Foreskin fibroblast (primary cell): Measurements from ENCODE around the gene PROZ.

DNA sequence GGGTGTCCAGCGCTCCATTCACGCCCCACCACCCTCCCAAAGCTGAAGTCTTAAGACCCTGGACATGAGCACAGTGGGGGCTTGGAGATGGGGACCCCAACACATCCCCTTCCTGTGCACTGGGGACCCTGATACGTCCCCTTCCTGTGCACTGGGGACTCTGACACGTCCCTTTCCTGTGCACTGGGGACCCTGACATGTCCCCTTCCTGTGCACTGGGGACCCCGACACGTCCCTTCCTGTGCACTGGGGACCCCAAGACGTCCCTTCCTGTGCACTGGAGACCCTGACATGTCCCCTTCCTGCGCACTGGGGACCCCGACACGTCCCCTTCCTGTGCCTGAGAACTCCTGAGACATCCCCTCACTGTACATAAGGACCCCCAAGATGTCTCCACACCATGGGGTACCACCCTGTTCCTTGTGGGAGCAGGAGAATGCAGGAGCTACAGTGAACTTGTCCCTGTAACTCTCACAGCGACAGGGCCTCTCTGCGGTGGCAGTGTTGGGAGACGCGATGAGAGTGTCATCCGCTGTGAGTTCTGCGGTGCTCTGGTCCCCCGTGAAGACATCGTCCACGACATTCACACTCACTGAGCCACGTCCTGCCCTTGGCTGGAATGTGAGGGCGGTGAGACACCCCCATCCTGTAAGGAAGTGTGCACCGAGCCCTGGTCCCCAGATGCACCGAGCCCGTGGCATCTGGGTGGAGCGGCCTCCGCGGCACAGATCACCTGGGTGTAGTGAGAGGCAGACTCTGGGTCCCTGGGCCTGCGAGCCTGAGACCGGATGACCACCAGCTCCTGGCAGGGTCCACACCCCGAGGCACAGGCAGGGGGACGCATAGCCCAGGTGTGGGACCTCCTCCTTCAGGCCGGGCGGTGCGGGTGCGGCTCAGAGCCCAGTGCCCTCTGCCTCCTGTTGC lies 12.1 kb downstream of the MCF2L start:
- RRBS: 60% methylated on average over 1 of the region's 35 CpGs

DNA sequence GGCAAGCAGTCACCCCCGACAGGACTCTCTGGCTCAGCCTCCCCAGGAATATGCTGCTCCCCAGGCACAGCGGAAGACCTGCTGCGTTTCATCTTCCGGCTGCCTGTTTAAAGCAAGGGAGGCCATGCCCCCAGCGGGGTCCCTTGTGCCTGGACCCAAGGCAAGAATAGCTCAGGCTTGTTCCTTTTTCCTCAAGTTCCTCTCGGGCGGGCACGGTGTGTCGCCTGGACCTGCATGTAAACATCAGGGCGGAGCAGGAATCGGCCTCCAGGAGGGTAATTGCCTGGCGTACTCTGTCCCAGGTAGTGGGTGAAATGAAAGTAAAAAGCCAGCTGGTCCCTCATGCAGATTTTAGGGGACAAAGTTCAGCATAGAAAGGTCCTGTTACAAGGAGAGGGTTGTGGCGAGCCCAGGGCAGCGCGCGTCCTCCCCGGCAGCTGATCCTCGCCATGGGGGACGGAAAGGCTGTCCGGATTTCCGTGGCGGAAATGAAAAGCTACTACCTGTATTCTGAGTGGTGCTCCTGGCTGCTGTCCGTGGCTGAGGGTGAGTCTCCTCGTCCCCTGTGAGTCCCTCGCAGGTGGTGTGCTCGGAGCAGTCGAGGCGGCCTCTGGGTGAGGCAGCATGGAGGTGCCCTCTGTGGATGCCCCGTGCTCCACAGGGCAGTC lies 16.1 kb downstream of the MCF2L start:
- RRBS: no CpG with 5 or more reads among the region's 29 CpGs

DNA sequence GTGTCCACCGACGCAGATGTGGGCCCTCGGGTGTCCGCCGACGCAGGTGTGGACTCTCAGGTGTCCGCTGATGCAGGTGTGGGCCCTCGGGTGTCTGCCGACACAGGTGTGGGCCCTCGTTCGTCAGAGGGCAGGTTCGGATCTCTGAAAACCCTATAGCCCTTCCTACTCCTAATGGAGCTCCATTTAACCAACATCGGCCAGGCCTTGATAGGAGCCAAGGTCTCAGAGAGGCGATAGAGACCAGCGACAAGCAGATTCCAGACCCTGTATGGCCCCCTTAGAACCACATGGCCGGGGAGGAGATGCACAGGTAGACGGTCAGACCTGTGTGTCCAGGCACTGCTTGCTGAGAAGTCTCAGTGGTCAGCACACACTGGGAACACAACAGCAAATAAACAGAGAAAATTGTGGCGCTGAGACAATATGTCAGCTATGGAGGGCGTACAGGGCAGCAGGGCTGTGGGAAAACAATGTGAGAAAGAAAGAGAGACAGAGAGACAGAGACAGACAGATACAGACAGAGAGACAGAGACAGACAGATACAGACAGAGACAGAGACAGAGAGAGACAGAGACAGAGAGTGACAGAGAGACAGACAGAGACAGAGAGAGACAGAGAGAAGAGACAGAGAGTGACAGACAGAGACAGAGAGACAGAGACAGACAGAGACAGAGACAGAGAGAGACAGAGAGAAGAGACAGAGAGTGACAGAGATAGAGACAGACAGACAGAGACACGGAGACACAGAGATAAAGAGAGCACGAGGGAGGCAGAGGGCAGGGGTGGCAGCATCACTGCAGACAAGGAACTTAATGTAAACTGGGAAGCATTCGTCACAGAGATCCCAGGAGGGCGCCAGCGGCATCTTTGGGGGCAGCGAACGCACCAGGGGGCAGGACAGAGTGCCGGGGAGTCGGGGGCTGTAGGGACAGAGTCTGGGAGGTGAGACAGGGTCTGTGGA lies 61.8 kb downstream of the MCF2L start:
- RRBS: no CpG with 5 or more reads among the region's 28 CpGs

DNA sequence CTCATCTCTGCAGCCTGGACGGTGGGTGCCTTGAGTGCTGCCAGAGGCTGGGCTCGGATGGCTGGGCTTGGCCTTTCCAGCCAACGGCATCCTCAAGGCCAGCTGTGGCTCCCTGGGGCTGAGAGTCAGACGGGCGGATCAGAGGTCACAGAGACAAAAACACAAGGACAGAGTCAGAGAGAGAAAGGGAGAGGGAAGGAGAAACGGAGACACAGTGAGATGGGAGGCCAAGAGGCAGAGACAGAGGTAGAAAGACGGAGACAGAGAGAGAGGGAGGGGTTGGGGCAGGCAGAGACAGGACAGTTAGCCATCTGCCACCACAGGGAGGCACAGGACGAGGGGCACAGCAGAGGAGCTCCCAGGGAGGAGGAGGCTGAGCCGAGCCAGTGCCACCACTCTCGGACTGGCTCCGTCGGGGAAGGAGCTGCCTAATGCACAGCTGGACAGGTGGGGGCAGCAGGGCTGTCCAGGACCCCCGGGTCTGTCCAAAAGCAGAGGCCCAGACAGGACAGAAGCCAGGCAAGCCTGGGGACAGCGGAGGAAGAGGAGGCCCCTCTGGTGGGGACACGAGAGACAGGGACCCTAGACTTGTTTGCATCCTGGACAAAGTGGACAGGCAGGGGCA lies 512 bp downstream of the F10 start:
- RRBS: no CpG with 5 or more reads among the region's 15 CpGs

- RRBS: 35% methylated on average over 9 of the region's 39 CpGs
Observed at GRCh38 chr13:113153241-113153836, 5.1 kb upstream of the PROZ start.

DNA sequence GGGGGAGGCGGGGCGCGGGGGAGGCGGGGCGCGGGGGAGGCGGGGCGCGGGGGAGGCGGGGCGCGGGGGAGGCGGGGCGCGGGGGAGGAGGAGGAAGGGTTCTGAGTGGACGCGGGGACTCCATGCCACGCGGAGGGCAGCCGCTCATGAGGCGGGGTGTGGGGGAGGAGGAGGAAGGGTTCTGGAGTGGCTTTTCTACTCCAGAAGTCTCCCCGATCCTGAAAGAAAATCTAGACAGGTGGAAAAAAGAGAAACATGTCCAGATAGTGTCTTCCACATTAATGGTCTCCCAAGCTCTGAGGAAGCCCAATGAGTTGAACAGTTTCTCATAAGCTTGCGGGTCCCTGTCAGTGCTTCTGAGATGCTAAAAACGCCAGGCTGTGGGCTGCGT lies 4.1 kb upstream of the PROZ start:
- RRBS: no CpG with 5 or more reads among the region's 25 CpGs

DNA sequence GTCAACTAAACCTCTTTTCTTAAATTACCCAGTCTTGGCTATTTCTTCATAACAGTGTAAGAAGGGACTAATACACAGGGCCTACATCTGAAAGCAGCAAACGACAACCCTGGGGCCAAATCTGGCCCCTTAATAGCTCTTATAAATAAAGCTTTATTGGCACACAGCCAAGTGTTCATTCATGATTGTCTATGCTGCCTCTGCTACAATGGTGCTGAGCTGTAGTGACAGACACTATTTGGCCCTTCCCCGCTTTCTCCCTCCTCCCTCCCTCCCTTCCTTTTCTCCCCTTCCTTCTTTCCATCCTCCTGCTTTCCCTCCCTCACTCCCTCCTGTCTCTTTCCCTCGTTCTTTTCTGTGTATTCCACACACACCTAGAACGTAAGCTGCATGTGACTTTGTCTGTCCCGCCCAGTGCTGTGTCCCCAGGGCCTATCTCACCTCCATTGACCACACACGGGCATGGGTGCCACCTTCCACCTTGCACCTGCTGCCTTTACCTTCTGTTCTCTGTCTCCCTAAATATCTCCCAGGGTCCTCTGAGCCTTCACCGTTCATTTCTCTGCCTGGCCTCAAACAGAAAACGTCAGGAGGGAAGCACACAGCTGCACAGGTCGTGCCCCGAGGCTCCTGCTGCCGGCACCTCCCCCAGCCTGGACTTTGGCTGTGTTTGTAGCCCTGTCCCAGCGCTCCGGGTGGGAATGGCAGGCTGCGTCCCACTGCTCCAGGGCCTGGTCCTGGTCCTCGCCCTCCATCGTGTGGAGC lies at the start of gene PROZ:
PROZ (plus strand) TSS at position 689 of the 765 bp plus-strand sequence.
- RRBS: 28% methylated on average over 3 of the region's 16 CpGs

- RRBS: no CpG with 5 or more reads among the region's 12 CpGs
Observed at GRCh38 chr13:113188499-113189327, 19.8 kb downstream of the PCID2 start.

- RRBS: no CpG with 5 or more reads among the region's 10 CpGs
Observed at GRCh38 chr13:113229160-113229676, 19.8 kb downstream of the CUL4A start.

DNA sequence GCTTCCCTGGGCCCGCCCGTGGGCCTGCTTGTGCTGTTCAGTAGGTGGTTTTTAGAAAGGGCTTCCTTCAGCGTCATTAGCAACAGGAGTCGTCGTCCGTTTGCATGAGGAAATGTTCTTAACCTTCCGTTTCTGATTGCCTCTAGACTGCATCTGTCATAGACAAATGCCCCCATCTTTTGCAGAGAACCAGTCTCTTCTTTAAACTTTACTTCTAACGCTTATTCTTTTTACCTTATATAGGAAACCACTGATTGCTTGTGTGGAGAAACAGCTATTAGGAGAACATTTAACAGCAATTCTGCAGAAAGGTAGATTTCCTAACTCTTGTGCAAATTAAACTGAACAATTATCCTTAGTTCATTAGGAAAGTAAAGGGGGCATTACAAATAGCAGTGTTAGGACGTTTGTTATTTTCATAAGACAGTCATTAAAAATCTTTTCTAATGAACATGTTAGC lies 27.2 kb downstream of the CUL4A start:
- RRBS: no CpG with 5 or more reads among the region's 9 CpGs

DNA sequence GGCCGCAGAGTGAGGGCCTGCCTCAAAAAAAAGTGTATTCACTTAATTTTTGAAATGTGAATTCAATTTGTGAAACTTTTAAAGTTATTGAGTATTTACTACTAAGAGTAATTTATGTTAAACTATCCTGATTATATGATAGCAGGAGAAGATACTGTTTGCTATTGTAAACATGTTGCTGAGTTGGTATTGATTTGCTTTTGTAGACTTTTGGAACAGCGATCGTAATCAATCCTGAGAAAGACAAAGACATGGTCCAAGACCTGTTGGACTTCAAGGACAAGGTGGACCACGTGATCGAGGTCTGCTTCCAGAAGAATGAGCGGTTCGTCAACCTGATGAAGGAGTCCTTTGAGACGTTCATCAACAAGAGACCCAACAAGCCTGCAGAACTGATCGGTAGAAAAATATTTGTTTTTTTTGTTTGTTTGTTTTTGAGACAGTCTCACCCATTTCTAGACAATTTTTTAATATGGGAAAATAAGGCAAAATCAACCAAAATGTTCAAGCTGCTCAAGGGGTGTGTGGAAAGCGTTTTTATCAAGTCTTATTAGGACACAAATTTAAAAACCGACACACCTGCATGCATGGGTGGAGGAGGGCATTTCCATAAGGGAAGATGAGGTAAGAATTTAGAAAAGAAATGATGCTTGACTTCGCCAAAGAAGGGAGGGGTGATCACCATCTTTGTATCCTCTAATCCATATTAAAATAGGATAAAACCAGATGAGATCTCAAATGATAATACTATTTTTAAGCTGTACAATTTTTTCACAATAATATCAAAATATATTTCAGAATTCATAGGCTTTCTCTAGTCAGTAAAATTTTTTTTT lies 33.6 kb downstream of the CUL4A start:
- RRBS: no CpG with 5 or more reads among the region's 12 CpGs

- RRBS: no CpG with 5 or more reads among the region's 4 CpGs
Observed at GRCh38 chr13:113258410-113259069, 38.5 kb upstream of the LAMP1 start.

DNA sequence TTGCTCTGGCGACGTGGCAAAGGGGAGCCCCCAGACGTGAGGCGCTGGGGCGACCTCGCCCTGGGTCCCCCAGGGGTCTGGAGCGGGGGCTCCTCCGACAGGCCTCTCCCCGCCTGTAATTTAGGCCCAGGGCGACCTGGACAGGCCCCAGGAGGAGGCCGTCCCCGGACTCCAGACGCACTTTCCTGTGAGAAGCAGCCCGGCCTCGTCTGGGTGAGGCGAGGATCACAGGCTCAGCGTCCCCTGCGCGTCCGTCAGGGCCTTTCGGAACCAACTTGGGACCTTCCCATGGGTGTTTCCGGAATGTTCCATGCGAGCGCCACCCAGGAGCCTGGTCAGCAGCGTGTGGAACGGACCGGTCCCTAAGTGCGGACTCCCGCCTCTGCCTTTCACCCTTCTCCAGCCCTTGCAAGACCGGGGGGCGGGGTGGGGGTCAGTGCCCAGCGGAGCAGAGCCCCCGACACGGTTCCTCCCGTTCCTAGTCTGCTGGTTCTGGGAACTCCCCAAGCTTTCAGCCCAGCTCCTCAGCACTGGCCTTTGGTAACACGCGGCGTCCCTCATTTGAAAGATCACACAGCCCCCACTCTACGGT lies 1.1 kb upstream of the GRTP1 start:
- RRBS: 84% methylated on average over 13 of the region's 39 CpGs

- RRBS: 83% methylated on average over 3 of the region's 9 CpGs
Observed at GRCh38 chr13:113405117-113405347, 41.1 kb upstream of the GRTP1 start.

DNA sequence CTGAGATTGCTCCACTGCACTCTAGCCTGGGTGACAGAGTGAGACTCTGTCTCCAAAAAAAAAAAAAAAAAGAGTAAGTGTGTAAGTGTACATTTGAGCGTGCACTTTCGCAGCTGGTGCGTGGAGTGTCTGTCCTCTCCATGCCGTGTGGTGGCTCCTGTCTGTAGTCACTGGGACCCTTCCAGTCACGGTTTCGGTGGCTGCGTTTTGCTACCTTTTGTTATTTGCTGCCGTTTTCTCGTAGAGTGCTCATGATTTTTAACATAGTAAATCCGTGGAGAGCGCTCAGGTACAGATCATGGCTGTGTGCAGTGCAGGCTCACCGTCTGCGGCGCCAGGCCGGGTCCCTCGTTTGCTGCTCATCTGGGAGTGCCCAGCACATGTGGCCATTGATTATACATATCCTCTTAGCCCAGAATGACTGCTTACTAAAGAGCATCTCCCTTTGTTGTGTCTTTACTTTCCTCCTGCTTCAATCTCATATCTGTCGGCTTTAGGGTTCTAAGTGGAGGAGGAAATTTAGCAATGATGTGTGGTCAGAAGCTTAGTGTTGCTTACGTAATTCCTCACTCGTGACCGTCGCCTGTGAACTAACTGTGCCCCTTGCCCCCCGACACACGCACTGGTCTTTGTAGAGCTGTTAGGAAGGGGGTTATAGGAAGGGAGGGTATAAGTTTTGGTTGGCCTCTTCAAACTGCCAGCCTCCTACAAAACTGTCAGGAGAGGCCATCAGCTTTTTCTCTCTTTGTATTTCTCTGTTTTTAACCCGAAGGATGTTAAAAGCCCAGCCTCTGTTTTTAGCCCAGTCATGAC lies 31.8 kb downstream of the TFDP1 start:
- RRBS: no CpG with 5 or more reads among the region's 24 CpGs

- RRBS: 4% methylated on average over 6 of the region's 54 CpGs
Observed at GRCh38 chr13:113724828-113725544, 34.0 kb upstream of the TMEM255B start.

DNA sequence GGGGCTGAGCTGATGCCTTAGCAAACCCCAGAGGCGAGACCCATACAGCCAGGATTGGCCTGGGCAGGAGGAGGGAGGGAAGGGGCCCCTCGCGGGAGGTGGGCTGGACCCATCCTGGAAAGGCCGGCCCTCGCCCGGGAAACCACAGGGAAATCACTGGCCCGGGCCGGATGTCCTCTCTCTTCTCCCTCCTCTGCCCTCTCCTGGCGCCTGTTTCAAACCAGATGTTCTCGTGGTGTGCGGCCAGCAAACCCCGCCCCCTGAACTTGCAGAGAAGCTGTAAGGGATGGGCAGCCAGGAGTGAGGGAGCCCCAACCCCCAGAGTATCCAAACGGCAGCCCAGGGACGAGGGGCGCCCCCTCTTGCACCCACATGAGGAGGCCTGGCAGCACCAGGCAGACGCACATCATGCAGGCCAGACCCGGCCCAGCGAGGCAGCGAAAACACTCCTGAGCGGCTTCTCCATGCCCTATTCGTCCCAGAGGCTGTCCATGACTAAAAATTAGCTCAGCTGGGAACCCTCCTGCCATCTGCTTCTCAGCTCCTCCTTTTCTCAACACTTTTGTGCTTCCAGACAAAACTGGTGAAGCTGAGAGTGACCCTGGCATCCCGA lies 43.2 kb downstream of the TMEM255B start:
- RRBS: no CpG with 5 or more reads among the region's 22 CpGs

GRCh38 chr13:113821436-113821809 lies 42.5 kb downstream of the GAS6 start:
- RRBS: 3% methylated on average over 8 of the region's 21 CpGs

DNA sequence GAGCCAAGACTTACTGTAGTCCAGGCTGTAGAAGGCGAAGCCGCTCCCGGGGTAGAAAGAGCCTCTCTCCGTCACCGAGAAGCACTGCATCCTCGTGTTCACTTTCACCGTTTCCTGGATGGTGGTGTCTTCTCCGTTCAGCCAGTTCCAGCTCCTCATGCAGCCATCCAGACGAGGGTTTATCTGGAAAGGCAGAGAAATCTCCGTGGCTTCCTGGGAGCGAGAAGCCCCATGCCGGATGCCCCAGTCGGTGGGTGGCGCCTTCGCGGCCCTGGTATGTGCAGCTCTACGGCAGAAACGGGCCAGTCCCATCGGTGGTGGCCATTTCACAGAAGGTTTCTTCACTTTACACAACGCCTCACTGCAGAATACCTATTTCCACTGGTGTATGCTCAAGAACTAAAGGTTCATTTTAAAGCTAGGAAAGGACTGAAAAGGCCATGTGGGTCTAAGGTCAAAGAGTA lies 36.9 kb downstream of the GAS6 start:
- RRBS: no CpG with 5 or more reads among the region's 20 CpGs

DNA sequence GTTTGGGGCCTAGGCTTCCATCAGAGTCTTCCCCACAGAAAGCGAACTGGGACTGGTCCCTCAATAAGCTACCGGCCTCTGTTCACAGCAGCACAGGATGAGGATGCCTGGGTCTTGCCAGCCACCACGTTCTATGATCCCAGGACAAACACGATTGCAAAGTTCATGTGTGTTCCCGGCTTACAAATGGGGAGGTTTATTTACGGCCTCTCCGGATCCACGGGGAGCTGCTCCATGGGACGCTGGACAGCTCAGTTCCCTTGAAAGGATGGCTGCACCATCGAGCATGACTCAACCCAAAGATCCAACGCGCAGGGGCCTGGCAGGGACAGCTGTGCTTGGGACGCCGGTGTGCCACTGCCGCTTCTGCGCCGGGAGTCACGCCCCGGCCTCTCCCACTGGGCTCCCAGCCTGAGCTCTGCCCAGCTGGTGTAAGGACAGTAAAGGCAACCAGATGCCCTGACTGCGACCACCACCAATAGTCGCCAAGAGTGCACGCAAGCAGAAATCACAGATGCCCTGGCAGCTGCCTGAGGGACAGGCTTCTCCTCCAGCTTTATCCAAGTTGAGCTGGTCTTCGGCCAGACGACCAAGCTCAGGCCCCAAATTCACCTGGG lies 8.5 kb downstream of the GAS6 start:
- RRBS: 48% methylated on average over 3 of the region's 24 CpGs